ENCODE measurements around a stretch of chr15.

GRCh38 chr15:65624534-65625310 is 3.0 kb downstream of the SLC24A1 start:
- PRO-cap = no peak
- RRBS = no CpG with 5 or more reads among the region's 9 CpGs

DNA sequence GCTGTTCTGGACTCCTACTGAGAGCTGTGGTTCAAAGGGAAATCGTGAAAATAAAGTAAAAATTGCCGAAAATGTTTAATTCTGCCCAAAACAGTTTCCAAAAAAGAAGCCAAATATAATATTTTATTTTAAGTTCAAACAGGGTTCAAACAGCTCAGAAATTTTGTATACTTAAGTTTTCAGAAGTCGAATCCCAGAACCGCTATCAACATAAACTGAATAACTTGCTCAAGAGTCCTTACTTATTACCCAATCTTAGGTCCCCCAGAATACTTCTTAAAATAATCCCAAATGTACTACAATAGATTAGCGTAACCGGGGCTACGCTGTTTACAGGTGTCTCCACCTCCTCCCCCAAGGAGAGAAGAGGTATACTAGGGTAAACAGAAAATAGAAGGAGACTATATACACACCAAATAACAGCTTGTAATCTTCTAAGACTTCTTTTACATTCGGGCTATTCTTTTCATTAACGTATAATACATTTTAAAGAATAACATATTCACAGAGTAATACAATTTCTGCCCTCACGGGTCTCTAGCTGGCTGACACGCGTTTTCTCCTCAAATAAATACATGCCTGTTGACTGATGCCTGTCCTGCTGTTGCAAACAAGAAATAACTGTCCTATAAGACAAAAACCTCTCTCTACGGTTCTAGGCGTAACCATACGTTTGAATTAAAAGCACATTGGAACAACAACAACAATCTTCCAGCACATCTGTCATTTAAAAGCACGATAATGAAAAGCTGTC is 1.3 kb downstream of the DENND4A start:
- PRO-cap = no peak
- RRBS = no CpG with 5 or more reads among the region's 16 CpGs

GRCh38 chr15:65807808-65808072 is 15.6 kb upstream of the DENND4A start:
- PRO-cap = no peak
- RRBS = no CpG with 5 or more reads among the region's 3 CpGs

DNA sequence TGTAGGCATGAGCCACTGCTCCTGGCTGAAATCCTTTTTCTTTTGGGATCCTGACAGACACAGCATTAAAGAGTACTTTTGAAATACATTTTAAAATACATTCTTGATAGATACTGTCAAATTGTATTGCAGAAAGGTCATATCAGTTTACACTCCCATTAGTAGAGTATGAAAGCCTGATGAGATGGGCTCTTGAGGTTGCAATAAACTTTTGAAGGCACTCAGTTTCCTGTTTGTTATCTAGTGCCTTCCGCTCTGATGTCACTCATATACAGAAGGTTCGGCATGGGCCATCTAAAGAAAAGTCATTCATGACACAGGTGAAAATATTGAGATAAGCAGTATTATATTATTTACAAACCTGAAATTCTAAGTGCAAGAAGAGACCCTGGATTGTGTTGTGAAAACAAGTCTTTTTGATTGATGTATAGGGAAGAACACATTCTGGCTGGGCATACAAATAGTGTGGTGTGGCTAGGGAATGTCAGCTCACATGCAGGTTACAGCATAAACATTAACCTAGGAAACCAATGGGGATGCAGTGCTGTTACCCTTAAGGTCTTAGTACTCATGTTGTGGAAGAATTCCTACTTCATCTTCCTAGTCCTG is 36.5 kb upstream of the DENND4A start:
- PRO-cap = no peak
- RRBS = no CpG with 5 or more reads among the region's 2 CpGs

DNA sequence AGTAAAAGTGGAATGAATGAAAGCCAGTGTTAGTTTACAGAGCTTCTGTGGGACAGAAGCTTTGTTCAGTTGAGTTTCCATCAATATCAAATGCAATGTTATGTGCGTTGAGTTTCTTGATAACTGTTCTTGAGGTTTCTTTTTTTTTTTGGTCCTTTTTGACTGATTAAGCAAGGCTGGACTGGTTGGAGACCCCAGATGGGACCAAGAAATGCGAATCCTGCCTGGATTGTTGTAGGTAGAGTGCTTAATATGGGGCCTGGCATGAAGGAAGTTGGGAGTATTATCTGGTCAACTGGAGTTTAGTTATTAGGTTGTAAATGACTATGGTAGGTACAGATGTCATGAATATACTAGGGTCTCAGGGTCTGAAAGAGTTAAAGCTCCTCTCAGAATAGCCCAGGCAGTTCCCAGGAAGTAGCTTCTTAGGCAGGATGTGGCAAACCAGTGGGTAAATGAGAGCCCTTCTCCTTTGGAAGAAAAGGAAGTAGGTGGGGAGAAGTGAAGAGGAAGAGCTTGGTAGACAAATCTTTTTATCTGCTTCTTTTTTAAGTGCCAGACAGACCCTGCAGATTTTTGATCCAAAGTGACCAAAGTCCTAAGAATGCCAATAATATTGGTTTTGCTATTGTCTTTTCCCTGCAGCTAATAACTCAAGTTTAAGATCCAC is 24.4 kb downstream of the MAP2K1 start:
- PRO-cap = no peak
- RRBS = no CpG with 5 or more reads among the region's 2 CpGs

DNA sequence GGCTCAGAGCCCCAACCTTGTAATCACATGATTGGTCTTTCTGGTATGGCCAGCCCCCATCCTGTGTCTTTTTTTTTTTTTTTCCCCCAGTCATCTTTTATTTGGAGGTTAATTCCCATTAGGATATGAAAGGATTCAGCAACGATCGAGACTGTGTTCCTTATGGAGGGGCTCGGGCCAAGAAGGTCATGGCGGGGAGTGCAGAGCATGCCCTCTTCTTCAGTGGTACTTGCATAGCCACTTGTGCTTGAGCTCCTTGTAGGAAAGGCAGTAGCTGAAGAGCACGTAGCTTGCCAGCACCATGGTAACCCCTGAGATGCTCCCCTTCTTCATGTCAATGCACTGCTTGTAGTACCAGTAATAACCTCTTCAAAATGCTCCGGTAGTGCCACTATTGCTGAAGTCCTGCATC is 28.0 kb downstream of the MAP2K1 start:
- PRO-cap = no peak
- RRBS = no CpG with 5 or more reads among the region's 6 CpGs

DNA sequence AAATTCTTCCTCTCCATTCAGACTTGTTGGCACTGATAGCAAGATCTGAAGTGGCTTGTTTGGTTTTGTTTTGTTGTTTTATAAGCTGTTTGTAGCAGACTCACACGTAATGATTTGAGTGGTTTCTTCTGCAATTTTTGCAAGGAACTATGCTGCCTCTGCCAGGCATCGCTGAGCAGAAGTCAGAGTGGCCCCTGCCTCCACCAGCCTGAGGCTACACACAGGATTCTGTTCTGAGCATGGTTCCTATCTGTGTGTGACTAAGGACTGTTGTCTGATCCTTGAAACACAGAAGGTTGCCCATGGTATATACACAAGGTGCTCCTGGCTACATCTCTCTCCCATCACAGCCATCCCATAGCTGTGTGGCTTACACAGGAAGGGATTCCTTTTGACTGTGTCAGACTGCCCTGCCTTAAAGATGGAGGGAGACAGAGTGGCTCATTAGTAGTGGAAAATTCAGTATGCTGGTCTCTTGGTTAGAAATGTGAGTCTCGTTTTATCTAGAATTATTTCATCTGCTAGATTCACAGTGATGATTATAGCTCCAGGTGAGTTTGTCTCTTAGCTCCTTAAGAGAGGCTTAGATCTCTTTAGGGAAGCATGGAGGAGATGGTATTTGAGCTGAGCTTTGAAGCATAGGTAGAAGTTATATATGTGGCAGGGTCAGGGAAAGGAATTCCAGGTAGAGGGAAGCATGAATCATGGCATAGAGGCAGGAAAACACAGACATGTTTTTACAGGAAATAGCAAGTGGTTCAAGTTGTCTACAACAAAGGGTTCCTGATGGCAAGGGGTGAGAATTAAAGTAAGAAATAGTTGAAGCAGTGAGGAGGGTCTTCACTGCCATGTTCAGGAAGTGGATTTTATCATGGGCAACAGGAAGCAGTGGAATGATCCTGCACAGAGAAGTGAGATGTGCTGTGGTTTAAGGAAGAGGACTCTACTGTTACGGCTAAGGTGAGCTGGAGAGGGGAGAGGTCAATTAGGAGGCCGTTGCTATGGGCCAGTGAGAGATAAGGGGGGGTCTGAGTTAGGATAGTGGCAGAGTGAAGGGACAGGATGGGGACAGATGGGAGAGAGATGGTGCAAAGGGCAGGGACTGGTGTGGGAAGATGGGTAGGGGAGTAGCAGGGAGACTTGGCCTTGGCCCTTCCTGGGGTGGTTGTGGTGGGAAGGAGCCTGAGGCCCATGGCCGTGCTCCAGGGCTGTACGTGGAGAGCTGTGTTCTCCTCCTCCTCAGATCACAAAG is 37.4 kb downstream of the SNAPC5 start:
- PRO-cap = no peak
- RRBS = no CpG with 5 or more reads among the region's 7 CpGs

- PRO-cap = no peak
- RRBS = no CpG with 5 or more reads among the region's 5 CpGs
These were observed 3.5 kb downstream of the SNAPC5 start for GRCh38 chr15:66493735-66494835.

DNA sequence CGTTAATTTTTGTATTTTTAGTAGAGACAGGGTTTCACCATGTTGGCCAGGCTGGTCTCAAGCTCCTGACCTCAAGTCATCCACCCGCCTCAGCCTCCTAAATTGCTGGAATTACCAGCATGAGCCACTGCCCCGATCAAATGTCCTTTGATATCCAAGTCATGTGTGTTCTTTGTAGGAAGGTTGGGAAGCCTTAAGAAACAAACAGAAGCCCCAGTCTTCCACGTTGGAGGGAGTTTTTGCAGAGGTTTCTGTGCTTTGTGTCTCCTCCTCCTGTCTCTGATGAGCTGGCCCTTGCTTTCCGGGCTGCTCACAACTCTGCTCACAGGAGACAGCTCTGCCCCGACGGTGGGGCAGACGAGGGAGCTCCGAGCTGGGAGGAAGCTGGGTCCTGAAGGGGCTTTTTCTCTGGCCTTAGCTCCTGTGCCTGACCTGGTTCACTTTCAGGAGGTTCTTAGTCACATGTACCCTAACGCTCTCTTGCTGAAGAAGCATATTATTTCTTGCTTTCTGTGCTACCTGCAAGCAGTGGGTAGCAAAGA is 52.8 kb upstream of the SMAD6 start:
- PRO-cap = no peak
- RRBS = no CpG with 5 or more reads among the region's 10 CpGs

DNA sequence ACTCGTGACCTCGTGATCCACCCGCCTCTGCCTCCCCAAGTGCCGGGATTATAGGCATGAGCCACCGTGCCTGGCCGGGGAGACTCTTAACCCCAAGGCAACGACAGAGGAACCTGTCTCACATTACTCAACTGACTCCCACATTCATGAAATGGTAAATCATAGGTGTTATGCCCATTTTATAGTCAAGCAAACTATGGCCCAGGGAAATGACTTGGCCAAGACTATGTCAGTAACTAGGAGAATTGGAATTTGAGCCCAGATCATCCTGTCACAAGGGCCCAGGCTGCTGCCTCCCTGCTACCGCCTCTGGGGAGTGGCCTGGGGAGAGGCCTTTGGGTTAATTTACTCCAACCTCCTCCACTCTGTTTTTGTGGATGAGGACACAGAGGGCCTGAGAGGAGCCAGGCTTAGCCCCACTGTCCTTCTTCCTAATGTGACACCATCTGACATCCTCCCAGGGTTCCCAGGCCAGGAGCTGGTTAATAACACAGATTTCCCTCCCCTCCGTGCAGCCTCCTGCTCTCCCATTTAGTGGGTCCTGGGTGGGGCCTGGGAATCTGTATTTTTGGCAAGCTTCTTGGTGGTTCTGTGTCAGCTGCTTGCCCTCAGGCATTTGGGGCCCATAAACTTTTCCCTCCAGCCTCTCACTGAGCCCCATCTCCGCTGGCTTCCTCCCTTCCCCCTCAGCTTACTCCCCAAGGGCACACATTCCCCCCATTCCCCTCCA is 45.1 kb upstream of the SMAD6 start:
- PRO-cap = no peak
- RRBS = no CpG with 5 or more reads among the region's 10 CpGs

GRCh38 chr15:66700552-66701127 is 1.4 kb upstream of the SMAD6 start:
- PRO-cap = bidirectional peak, plus-strand start at chr15:66701254, minus-strand start at chr15:66701005
- RRBS = under 1% methylated on average over 27 of the region's 48 CpGs

DNA sequence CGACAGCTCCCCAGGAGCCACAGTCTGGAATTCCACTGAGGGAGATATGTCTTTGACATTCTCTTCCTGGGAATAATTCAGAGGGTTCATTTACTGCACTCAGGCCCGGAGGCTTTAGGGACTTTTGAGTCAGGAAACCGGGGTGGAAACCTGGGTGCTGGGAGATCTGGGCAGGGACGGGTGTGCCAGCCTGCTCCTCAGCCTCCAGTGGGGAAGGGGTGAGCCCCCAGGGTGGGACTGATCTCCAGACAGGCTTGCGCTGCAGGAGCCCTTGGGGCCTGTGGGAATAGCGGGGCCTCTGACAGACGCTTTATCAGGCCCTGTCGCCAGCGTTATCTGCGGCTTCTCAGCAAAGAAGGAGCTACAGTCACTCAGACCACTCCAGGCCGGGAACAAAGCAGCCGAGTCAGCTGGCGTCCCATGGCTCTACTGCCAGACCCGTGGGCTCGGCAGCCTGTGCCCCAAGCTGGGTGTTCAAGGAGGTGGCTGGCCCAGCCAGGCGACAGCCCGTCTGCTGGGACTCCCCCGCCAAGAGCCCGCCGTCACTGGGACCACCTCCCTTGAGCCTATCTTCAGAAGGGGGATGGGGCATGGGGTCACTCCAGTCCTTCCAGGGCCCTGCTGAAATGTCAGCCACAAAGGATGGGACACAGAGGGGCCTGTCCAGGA is 147.9 kb downstream of the SMAD6 start:
- PRO-cap = no peak
- RRBS = no CpG with 5 or more reads among the region's 20 CpGs

DNA sequence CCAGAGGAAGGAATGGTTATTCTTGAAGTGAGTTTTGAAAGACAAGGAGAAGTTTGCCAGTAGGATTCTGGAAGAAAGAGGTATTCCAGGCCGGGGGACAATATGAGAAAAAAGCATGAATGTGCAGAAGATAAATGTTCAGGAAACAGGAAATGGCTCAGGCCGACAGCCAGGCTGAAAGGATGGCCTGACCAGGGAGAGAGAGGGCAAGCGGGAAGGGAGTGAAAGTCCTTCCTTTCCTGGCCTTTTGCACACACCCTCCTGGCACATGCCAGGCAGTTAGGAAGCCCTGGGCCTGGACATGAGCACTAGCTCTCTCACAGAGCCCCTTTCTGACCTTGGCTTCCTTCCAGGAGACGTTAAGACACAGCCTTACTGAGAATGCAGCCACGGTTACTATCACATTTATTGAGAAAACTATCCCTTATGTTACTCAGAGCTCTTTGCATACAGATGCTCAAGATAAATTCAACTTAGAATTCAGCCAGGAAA is 39.7 kb upstream of the SMAD3 start:
- PRO-cap = no peak
- RRBS = no CpG with 5 or more reads among the region's 5 CpGs

DNA sequence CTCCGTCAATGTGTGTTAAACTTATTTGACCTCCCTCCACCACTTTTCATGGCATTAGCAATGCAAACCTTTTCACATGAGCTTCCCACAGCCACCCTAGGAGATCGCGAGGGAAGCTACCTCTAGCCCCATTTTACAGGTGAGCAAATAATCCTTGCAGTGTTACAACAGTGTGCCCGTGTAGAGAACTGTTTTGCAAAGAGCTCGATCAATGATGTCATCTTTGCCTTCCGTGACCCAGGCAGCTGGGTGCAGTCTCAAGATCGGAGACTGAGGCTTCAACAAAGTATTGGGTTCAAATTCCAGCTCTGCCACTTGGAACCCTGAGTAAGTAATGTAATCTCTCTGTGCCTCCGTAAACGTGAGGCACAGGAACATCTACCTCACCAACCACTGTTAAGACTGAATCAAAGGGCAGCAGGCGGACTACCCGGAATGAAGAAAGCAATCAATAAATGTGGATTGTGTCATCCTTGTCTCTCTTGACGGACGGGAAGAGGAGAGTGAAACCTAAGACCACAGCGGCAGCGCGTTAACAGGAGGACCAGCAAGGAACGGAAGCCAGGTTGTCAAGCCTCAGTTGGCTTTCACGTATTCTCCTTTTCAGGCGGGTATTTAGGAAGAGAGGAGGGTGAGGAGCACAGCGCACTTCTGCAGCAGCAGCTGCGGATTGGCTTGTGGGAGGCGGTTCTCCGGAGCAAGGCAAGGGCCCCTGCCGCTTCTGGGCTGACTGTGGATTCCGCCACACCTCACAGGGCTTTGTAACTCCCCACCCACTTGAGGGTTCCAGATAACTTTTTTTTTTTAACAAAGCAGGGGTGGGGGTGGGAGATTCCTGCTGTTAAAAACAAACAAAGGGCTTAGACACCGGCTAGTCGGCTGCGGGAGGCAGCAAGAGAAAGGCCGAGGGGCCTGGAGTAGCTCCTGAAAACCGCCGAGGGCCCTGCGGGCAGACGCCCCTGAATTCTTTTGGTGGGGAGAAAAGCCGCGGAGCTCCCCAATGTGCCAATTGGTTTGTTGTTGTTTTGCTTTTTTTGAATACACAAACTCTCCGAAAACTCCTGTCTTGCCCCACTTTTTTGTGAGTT is 1.4 kb upstream of the SMAD3 start:
- PRO-cap = no peak
- RRBS = no CpG with 5 or more reads among the region's 36 CpGs

GRCh38 chr15:67097992-67099278 is 33.0 kb downstream of the SMAD3 start:
- PRO-cap = bidirectional peak, plus-strand start at chr15:67098679, minus-strand start at chr15:67098584
- RRBS = no CpG with 5 or more reads among the region's 23 CpGs

GRCh38 chr15:67134624-67135347 is 69.4 kb downstream of the SMAD3 start:
- PRO-cap = no peak
- RRBS = no CpG with 5 or more reads among the region's 10 CpGs

DNA sequence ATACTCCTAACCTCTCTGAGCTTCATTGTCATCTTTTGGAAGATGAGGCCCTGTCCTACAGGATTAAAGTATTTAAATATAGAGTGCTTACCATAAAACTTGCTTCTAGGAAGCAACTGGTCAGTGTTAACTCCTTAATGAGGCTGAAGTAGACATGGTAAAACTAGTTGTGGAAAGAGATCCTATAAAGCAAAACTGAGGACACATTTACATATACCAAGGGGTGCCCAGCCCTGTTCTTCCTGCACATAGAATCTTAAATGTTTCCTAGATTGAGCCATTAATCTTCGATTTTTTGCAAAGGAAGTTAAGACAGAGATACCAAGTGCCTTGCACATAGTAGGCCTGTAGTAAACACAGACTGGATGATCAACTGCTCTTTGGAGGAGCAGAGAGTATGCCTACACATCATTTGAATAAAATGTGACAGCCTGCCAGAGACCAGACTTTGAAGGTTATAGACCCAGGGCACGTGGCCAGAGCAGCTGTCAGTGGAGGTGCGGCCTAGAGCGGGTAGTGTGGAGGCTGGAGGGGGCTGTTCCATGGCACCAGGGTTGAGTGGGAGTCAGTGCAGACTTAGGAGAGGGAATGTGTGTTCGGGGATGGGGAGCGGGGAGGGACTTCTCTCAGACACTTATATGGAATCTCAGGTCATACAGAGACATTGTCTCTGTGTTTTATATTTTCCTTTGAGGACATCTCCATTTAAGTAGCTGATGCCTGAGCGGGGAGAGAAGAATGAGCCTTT is 80.7 kb downstream of the SMAD3 start:
- PRO-cap = no peak
- RRBS = no CpG with 5 or more reads among the region's 7 CpGs

GRCh38 chr15:67191338-67192364 is 62.8 kb downstream of the AAGAB start:
- PRO-cap = no peak
- RRBS = no CpG with 5 or more reads among the region's 9 CpGs

DNA sequence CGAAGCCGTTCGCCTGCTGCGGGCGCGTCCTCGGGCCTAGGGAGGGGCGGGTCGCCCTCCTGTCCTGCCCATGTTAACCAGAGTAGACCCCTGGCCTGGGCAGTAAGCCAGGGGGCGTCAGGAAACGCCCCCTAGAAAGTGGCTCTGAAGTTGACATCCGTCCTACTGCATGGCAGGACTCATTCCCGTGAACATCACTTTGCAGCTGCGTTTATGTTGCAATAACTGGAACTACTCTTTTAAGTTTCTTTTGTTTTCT is 788 bp downstream of the C15orf61 start:
- PRO-cap = bidirectional peak, plus-strand start at position 182 of the sequence, minus-strand start outside the sequence
- RRBS = no CpG with 5 or more reads among the region's 14 CpGs

- PRO-cap = no peak
- RRBS = no CpG with 5 or more reads among the region's 5 CpGs
These were observed 8.1 kb upstream of the PIAS1 start for GRCh38 chr15:68045967-68046388.

Measured in MCF 10A (cell line).